Measurements from ENCODE around the genes TMEM88B and PRKCZ.

GRCh38 chr1:1361817-1362350, 3.5 kb upstream of the MXRA8 start:
- RRBS, 2 experiments = 21 to 68% methylated on average over 6 to 7 of the region's 15 CpGs

- RRBS, 2 experiments = 83 to 91% methylated on average over 3 of the region's 23 CpGs
Observed at GRCh38 chr1:1371977-1372762, 2.8 kb downstream of the AURKAIP1 start.

- RRBS, 2 experiments = 100% methylated on average over 1 of the region's 17 CpGs; no CpG with 5 or more reads in 1 of the 2 experiments
Observed at GRCh38 chr1:1384758-1385489, 9.9 kb upstream of the AURKAIP1 start.

DNA sequence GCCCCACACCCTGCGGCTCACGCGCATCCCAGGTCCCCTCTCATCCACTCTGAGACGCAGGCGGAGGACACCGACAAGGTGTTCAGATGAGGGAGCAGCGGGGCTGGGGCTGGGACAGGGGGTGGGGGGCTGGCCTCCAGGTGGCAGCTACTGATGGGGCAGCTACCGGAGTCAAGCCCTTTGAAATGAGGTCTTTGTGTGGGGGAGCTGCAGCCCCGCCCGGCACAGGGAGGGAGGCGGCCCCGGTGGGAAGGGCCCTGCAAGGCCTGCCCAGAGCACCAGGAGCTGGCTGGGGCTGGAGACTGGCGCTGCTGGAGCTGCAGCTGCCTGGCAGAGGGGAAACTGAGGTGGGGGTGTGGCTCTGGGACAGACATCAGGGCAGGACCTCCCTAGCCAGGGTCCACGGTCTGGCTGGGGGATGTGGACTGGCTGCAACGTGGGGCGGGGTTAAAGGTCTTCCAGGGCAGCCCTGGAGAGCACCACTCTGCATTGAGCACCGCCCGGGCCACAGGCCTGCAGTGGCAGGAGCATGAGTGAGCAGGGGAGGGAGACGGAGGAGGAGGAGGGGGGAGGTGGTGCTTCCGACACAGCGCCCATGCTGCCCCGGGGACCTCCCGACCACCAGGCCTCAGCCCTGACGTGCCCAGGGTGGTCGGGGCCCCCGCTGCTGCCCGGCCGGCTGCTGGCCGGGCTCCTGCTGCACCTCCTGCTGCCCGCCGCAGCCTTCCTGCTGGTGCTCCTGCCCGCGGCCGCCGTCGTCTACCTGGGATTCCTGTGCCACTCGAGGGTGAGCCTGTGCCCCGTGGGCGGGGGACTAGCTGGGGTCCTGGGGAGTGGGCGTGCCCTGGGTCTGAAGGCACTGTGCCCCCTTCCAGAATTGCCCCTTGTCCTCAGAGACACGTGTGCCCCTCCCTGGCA, at the start of gene TMEM88B:
Gene TMEM88B (plus strand): TSS at position 273 of the 918 bp plus-strand sequence.
- RRBS, 2 experiments = 6 to 76% methylated on average over 12 of the region's 41 CpGs

- RRBS, 2 experiments = no CpG with 5 or more reads among the region's 24 CpGs
Observed at GRCh38 chr1:1432253-1432761, 3.2 kb upstream of the VWA1 start.

GRCh38 chr1:1504645-1505323, 7.2 kb upstream of the ATAD3A start:
- RRBS, 2 experiments = no CpG with 5 or more reads among the region's 18 CpGs

- RRBS, 2 experiments = 3 to 20% methylated on average over 29 of the region's 121 CpGs
Observed at GRCh38 chr1:1539485-1540532, 615 bp downstream of the TMEM240 start.

- RRBS, 2 experiments = 55 to 67% methylated on average over 39 to 41 of the region's 127 CpGs
Observed at GRCh38 chr1:1630233-1631364, 1.4 kb upstream of the MMP23B start.

DNA sequence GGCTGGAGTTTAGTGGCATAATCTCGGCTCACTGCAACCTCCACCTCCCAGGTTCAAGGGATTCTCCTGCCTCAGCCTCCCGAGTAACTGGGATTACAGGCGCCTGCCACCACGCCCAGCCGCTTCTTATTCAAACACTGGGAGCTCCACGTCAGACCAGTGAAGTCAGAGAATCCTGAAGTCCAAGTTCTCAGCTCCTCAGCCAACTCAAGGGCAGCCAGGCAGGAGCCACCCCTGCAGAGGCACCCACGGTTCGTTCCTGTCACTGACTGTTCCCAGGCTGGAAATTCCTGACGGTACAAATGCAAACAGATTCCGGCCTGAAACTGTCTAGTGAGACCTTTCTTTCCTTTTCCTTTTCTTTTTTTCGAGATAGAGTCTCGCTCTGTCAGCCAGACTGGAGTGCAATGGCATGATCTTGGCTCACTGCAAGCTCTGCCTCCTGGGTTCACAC, 11.7 kb downstream of the SLC35E2B start:
- RRBS, 2 experiments = no CpG with 5 or more reads among the region's 12 CpGs

GRCh38 chr1:1785096-1786502, 7.3 kb upstream of the NADK start:
- RRBS, 2 experiments = no CpG with 5 or more reads among the region's 30 CpGs

DNA sequence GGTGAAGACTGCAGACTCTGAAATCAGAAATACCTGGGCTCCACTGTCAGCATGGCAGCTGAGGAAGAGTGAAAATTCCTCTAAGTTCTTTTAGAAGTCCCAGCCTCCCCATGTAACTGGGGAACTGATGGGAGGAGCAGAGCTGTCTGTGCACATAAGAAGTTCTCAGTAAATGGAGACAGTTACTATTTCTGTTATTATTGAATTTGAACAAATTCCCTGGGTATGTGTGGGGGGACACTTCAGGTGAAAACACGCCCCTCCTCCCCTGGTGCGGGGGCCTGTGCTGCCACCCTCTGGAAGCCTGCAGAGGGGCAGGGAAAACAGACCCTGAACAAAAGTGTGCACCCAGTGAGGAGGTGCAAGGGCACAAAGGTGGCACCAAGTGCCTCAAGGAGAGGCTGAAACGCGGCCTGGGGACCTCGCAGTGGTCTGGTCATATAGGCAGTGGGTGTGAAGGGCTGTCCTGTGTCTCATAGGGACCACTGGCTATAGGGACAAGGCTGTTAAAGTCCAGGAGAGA, 18.2 kb upstream of the NADK start:
- RRBS, 2 experiments = no CpG with 5 or more reads among the region's 5 CpGs

DNA sequence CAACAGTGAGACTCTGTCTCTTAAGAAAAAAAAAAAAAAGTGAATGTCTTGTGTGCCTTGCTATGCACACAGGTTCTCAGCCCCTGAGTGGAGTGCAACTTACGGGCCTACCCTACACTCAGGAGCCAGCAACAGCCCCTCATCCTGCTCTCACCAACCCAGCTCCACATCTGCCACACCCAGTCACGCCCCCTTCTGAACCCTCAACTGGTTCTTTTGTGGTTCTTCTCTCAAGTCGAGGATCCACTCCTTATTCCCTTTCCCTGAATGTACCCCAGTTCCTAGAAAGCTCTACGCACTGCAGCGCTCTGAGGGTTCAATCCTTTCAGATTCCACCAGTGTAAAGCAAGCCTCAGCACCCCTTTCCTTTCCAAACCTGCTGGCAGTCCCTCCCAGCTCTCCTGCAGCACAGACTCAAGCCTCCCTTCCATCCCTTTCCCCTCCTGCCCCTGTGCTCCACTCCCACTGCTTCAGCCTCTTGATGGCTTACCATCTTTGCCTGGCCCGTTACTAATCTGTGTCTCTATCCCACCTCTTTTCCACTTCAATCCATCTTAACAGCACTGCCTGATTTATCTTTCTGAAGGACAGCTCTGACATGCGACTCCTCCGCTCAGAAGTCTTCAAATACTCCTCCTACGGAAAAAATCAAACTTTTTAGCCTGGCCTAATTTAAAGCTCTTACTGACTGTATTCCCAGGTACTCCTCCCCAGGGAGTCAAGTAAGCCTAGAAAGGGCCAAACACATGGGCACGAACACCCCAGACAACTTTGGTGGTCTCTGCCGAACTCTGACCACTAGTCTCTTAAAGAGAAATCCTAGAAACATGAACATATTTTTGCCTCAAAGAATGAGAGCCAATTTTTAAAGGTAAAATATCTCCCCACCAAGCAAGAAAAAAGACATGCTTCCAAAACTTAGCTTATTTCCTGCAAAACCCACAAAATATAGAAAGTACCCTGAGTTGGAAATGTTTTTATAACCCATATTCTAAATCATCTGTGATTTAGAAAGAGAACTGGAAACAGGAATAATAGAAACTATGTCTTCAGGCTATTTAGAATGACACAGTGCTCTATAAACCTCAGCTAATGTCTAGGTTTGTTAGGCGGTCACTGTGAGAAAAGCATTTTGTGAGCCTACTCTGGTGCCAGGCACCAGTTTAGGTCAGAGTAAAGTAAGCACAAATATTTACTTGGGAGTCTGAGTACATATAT, 37.8 kb downstream of the GNB1 start:
- RRBS, 2 experiments = no CpG with 5 or more reads among the region's 12 CpGs

DNA sequence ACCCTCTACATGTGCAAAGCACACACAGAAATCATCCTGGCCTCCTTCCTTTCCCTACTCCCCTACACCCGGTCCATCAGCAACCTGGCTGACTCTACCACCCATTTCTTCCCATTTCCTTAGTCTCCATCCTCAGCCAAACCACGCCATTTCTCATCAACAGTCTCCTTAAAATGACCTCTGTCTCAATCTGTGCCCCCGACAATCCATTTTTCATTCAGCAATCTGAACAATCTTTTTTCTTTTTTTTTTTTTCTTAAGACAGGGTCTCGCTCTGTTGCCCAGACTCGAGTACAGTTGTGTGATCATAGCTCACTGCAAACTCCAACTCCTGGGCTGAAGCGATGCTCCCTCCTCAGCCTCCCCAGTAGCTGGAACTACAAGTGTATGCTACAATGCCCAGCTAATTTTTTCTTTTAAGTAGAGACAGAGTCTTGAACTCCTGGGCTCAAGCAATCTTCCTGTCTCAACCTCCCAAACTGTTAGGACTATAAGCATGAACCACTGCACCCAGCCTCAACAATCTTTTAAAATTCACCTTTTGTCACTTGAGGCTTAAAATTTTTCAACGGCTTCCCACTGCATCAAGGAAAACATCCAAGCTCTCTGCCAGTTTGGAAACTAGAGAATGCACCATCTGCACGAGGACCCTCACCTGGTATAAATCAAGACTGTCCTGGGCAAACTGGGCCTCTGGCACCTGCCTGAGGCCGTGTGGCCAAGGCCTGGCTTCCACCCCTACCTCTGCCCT, 18.9 kb downstream of the GNB1 start:
- RRBS, 2 experiments = no CpG with 5 or more reads among the region's 9 CpGs

- RRBS, 2 experiments = no CpG with 5 or more reads among the region's 25 CpGs
Observed at GRCh38 chr1:1891149-1891304, 140 bp upstream of the GNB1 start.

- RRBS, 2 experiments = 84 to 93% methylated on average over 3 of the region's 16 CpGs
Observed at GRCh38 chr1:1917969-1918495, 1.0 kb downstream of the TMEM52 start.

- RRBS, 2 experiments = no CpG with 5 or more reads among the region's 7 CpGs
Observed at GRCh38 chr1:2048396-2048647, 1.9 kb upstream of the PRKCZ start.

DNA sequence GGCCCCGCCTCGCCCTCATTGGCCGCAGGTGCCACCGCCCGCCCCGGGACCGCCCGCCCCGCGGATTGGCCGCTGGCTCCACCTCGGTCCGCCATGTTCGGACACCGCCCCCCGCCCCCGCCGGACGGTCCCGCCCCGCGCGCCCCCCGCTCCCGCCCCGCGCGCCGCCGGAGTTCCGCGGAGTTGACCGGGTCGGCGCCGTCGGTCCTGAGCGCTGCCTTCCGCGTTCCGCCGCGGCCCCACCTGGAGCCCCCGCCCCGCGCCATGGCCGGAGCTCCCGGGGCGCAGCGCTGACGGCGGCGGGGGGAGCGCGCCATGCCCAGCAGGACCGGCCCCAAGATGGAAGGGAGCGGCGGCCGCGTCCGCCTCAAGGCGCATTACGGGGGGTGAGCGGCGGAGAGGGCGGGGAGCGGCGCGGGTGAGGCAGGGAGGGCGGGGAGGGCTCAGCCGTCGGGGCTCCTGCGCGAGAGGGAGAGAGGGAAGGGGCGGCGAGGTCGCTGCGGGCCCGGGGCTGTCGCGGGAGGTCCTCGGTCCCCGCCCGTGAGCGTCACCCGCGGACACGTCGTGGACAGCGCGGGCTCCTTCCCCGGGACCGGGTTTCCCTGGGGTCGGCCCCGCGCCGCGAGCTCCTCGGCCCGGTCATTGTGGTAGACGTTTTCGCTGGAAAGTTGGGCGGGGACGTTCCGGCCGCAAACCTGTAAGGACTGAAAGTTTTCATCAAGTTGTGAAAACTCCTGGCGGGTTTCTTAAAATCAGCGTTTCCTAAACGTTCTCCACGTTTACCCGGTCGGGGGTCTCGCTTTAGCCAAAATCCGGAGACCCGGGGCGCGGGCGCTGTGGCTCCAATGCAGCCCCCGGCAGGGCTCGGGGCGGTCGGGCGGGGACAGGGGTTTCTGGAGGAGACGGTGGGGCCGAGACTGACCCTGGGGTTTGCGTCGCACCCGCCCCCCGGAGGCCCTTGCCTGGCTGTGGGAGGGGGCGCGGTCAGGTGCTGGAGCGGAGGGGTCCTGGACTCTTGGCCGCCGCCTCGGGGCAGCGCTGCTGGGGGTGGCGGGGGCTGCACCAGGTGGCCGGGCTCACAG, at the start of gene PRKCZ:
Gene PRKCZ (plus strand): TSS at position 96 of the 1,082 bp plus-strand sequence.
- RRBS, 2 experiments = 2 to 3% methylated on average over 82 to 87 of the region's 138 CpGs

- RRBS, 2 experiments = no CpG with 5 or more reads among the region's 46 CpGs
Observed at GRCh38 chr1:2081900-2082784, 31.9 kb downstream of the PRKCZ start.

- RRBS, 2 experiments = no CpG with 5 or more reads among the region's 19 CpGs
Observed at GRCh38 chr1:2126992-2127467, 67.5 kb downstream of the FAAP20 start.

GRCh38 chr1:2138052-2138517, 56.5 kb downstream of the FAAP20 start:
- RRBS, 2 experiments = no CpG with 5 or more reads among the region's 10 CpGs

Measured in NT2/D1 (cell line).